Left common carotid artery plus branches (tissue), 1 donor: ENCODE data around the genes SS18L1, RPS21 and GATA5.

DNA sequence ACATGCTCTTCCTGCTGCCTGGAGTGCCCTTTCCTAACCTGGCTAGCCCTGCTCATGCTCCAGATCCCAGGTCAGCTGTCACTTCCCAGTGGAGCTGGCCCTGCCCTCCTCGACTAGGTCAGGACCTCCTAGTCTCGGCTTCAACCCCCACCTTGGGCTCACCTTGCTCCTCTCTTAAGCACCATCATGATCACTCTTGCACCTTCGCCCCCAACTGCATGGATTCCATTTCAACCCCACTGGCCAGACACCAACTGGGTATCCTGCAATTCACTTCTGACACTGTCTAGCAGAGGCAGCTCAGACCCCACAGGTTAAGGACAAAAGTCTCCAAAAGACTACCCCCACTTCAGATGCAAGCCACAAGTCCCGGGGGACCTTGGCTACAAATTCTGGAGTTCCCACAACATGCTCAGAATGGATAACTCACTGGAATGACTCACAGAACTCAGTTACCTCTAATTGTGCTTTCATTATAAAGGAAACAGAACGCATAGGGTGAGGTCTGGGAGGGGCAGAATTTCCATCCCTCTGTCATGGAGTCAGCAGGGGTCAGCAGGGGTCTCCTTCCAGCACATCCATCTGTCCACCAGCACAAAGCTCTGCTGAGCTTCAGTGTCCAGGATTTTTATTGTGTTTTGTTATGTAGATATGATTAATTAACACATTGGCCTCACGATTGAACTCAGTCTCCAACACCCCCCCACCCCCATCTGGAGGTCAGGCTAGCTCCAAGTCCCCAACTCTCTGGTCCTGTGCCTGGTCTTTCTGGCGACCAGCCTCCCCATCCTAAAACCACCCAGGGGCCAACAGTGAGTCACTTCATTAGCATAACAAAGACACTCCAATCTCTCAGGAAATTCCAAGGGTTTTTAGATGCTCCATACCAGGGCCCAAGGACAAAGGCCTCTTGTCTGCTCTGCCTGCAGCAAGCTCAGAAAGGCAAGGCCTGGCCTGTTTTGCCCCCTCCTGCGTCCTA is 184.3 kb downstream of the CDH4 start:
- PRO-cap, result no peak

DNA sequence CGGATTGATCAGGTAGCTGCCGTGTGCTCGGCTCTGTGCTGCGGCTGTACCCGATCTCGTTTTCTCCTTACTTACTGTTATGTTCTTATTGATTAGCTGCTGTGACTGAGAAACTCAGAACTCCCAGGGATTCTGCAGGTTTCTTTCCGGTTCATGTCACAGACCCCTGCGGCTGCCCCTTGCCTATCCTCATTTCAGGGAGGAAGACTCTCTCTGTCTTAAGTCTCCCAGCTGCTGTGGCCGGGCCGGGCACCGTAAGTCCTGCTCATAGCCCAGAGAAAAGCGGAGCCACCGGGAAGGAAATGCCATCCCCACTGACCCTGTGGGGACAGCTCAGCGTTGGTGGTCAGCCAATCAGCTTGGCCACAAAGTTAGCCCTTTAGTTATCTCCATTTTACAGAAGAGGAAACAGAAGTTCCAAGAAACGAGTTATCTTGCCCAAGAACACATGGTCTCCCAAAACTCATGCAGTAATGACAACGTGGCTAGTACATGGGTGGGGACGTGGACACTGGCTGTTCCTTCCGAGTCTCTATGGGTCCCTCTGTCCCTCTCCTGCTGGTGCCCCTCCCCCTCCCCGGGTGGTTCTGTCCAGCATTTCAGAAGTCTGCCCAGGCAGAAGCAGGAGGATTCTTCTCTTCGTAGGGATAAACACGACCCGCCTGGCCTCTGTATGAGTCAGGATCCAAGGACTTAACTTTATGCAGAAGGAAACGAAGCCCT is 273.7 kb downstream of the CDH4 start:
- PRO-cap, result no peak

- PRO-cap, result no peak
These were observed 378.0 kb downstream of the TAF4 start for GRCh38 chr20:61687607-61688103.

DNA sequence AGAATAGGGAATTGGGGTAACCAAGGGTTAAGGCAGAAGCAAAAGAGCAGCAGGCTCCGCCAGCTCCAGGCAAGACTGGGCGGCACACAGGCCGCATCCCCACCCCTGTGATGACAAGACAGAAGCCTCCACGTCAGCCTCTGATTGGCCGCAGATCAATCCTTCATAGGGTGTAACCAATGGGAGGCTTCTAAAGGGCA is 106.4 kb downstream of the TAF4 start:
- PRO-cap, result no peak

DNA sequence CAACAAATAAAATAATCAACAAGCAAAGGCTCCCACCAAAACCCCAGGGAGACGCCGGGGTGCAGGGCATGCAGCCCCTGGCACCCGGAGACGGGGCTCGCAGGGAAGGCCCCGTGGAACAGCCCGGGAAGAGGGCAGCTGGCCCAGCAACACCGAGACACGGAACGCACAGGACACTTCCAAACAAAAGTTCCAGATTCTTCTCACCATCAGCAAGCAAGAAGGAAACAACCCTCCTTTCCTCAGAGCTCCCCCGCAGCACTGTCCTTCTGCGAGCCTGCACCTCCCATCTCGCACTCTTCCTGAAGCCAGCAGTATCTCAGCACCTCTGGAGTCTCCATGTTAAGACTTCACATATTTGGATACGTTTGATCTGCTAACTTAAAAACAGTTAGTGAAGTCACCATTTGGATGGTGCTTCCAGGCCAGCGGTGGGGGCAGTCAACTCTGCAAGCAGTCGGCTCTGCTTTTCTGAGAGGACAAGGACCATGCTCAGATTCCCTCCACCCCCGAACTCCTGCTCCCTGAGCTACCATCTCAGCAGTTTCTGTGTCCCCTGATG is 33.8 kb downstream of the TAF4 start:
- PRO-cap, result no peak

- PRO-cap, result no peak
These were observed 10.1 kb downstream of the LSM14B start for GRCh38 chr20:62132234-62132957.

GRCh38 chr20:62137141-62137945 is 5.9 kb downstream of the PSMA7 start:
- PRO-cap, result no peak

DNA sequence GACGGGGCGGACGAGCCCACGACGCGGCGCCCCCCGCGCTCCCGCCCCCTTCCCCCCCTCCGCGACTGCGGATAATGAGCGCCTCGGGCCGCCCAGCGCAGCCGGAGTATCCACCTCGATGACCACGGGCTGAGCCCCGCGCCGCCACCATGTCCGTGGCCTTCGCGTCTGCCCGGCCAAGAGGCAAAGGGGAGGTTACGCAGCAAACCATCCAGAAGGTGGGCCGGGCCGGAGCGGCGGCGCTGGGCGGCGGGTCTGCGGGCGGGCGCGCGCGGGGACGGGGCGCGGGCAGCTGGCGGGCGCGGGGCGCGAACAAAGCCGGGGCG is at the start of gene SS18L1:
SS18L1 (plus strand) TSS at position 98 of the 326 bp plus-strand sequence.
- PRO-cap, result bidirectional peak, plus-strand start at position 100 of the sequence, minus-strand start outside the sequence; unidirectional peak, plus-strand start at position 135 of the sequence

GRCh38 chr20:62145948-62146862 is 2.6 kb downstream of the SS18L1 start:
- PRO-cap, result no peak

- PRO-cap, result no peak
These were observed 7.9 kb upstream of the HRH3 start for GRCh38 chr20:62227621-62228638.

DNA sequence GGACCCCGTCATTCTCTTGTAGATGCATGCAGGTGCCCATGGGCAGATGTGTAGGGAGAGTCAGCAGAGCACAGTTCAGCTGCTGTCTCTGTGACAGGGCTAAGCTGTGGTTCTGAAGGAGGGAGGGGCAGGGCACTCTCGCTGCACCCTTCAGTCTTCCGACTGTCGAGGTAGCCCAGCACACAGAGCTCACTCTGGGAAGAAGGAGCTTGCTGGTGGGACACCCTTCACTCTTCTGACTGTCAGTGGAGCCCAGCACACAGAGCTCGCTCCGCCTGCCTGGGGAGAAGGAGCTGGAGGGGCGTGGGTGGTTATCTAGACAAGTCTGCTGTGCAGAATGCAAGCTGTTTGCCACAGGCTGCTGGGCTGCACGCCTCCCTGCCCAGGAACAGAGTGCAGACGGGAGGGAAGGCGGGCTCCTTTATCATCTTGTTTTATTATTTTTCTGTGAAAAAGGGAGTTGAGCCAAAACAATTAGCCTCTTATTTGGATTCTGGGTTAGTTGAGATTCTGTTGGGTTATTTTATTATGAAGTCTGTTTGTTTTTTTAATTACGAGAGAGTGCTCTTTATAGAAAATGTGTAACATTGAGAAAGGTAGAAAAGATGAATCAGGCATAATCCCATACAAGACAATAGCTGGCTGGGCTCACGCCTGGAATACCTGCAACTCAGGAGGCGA is 28.2 kb upstream of the ADRM1 start:
- PRO-cap, result no peak

DNA sequence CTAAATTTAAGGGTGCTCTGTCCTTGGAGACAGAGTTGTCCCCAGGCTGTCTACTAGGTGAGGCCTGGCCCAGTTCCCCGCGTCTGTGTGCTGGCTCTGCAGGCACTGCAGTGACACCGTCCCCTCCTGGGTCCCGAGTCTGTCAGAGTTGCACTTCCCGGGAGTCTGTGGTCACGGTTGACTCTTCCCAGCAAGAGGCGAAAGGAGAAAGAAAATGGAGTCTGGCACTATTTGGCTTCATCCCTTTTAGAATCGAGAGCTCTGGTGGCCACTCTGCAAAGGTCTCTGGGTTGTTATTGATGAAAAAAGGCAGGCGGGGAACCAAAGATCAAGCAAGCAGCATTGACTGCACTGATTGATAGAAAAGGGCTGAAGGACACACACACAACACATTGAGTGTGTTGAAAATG is 19.6 kb upstream of the ADRM1 start:
- PRO-cap, result no peak

- PRO-cap, result no peak
These were observed 1.6 kb downstream of the ADRM1 start for GRCh38 chr20:62304391-62304702.

DNA sequence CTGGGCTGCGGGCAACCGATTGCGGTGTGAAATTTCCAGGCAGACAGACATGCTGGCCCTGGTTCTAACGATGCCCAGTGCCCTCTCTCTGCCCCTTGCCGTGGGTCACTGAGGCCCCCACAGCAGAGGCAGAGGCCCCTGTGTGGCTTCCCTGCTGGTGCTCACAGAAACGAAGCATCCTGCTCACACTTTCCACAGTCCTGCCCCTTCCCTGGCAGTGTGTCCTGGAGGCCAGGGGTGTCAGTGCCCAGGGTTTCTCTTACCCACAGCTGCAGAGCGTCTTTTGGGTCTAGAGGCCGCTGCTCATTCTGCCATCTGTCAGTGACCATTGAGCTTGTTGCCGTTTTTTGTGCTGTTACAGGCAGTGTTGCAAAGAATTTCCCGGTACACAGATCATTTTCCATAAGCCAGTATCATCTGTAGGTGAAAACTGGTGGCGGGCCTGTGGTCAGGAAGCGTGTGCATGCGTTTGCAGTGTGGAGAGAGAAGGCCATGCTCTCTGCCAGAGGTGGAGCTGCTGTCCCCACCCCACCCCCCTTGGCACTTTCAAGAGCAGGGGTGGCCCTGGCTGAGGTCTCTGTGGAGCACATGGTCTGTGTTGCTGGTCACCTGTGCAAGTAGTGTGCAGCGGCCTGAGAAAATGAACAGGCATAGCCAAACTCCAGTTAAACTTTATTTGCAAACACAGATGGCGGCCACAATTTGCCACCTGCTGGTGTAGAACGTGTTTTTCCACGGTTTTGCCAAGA is 2.2 kb downstream of the ADRM1 start:
- PRO-cap, result no peak

DNA sequence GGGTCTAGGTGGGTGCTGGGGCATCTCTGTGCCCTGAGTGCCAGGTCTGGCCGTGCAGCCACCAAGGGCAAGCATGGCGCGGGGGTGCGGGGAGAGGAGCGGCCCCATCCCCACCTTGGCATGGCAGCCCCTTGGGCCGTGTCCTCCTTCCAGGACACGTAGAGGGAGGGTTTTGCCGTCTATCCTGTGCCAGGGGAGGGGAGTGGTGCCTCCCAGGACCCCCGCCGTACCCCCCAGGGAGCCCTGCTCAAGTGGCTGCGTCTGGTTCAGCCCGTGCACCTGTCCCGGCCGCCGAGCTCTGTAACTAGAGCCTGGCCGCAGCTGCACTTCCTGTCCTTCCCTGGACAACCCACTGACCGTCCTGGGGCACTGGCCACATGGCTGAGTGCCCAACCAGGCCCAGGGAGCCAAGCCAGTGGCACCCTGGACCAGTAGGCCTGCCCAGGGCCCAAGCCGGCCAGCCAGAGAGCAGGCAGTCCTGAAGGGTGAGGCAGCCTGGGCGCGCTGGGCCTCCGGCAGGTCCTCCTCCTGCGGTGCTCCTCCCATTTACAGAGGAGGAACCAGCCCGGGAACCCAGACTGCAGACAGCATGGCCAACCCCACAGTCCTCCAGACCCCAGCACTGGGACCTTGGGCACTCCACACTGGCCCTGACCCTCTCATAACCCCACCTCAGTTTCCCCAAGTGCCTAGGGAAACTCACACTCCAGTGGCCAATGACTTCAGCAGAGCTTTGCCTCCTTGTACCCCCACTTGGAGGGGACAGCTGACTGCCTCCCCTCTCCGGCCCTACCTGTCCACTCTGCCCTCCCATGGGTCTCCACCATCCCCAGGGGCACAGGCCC is 8.8 kb downstream of the LAMA5 start:
- PRO-cap, result bidirectional peak, plus-strand start at position 471 of the sequence, minus-strand start at position 294 of the sequence

- PRO-cap, result bidirectional peak, plus-strand start at chr20:62387104, minus-strand start at chr20:62386967
These were observed at the start of gene RPS21 for GRCh38 chr20:62386511-62387232. Gene RPS21 (plus strand): TSS chr20:62387103.

DNA sequence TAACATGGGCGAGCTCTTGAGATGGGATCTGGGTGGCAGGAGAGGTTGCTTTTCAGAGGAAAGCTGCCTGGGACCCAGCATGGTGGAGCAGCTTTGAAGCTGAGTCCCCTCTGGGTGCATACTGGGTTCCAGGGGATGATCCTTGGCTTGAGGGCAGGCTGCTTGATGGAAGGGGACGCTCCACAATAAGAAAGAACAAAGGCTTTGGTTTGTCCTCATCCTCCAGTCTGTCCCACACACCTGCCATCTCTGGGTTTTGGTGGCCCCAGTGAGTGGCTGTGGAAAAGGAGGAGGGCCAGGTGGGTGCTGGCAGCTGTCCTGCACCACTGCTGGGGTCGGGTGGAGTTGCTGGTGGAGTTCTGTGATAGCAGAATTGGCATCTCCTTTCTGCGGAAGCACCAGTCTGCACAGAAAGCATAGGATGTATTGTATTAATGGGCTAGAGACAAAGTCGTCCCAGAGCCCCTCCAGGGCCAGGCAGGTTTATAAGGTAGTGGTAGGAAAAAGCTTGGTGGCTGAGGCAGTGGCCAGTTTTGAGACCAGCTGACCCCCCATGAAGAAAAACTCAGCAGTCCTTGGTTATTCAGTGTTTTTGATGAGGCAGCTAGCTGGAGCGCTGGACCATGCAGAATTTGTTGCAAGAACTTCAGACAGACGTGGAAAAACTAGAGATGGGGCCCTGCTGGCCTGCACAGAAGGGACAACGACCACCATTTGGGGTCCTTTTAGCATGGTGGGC is 2.4 kb downstream of the RPS21 start:
- PRO-cap, result no peak

DNA sequence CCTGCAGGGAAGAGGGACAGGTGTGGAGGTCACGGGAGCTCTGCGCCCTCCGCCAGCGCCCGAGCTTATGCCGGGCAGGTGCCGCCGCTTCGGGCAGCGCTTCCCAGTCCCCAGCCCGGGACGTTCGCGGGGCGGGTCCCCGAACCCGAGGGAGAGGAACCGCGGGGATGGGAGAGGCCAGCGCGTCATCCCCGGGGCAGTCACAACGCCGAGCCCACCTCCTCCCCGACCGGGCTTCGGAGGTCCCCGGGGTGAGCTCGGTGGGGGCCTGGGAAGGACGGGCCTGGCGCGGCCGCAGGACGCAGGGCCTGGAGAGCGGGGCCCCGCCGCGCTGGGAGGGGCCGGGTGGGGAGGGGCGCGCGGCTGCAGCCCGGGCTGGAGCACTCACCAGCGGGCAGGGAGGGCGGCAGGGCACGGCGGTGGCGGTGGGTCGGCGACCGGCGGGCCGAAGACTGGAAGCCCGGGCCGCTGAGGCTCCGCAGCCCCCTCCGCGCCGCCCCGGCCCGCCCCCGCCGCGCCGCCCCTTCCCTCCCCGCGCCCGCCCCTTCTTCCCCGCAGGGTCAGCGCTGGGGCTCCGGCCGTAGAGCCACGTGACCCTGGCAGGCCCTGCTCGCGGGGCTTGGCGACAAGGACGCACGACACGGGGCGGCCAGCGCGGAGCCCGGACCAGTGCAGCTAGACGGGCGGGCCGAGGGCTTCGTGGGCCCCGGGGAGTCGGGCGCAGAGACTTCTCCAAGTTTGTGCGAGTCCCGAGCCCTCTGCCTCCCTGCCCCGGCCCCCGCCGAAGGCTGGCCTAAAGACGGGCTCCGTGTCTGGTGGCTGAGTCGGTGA is at the start of gene GATA5:
GATA5 (minus strand) TSS at position 454 of the 831 bp plus-strand sequence.
- PRO-cap, result no peak

- PRO-cap, result no peak
These were observed 20.0 kb upstream of the GATA5 start for GRCh38 chr20:62495624-62496379.

DNA sequence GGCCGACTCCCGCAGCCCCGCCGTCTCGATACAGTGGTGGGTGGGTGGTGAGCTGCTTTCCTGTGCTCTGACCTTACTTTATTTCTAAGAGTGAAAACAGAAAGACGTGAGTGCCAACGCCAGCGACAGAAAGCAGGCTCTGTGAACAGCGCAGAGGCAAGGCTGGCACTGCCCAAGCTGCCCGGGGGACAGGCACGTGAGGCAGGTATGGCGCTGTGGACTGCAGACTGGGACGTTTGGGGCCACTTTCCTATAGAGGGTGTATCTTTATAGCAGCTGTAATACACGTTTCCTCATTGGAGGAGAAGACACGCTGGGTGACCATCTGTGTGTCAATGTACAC is 67.5 kb upstream of the SLCO4A1 start:
- PRO-cap, result no peak